GM19240 (cell line): Measurements from ENCODE around the genes FRMD6, GNG2, GNPNAT1 and FERMT2.

DNA sequence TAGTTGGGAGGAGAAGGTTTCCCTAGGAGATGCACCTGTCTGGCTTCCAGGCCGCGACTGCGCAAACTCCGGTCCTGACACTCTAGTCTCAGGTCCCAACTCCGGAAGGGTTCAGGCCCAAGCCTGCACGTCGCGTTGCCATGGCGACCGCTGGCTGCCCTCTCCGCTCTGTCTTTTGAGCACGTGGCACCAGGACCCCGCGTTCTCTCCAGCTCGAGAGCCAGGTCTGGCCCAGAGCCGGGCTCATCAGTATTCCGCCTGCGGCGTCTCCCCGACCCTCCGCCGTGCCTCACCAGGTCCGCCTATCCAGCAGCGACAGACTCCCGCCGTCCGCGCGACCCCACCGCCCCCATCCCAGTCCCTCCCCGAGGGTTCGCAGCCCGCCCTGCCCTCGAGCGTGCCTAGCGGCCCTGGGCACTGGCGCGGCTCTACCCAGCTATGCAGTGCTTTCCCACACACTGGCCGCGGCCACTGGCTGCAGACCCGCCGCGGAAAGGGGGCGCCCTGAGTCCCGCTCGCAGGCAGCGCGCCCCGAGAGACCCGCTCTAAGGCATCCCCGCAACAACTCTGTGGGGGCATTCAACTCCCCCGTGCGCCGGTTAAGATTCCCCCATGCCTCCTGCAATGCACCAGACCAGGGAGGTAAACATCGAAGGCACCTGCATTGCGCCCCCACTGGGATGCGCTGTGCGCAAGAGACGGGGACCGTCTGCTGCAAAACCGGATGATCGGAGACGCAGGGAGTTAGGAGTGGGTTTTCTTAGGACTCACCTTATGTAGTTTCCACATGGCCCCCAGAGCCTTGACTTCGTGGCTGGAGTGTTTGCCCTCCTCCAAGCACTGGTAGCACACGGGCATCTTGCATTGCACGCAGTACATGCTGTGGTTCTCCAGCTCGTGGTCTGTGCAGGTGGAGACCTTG, 1.3 kb downstream of the TRIM9 start:
- RRBS: 95% methylated on average over 4 of the region's 67 CpGs

DNA sequence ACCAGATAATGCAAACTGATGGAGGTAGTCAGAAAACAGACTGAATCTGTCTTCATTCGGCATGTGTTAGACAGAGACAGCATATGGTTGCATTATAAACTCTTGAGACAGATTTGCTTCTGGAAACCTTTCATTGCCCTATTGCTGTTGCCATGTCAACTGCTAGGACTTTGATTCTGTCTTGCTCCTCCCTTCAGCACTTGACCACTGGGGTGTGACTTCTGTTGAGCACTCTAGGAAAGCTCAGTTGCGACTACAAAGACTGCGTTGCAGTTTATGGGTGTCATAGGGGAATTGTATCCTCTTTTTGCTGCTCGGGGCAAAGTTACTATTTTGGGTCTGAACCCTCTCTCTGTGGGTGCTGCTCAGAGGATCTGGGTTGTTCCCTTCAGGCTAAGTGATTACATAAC, 44.2 kb upstream of the TRIM9 start:
- RRBS: no CpG with 5 or more reads among the region's 4 CpGs

DNA sequence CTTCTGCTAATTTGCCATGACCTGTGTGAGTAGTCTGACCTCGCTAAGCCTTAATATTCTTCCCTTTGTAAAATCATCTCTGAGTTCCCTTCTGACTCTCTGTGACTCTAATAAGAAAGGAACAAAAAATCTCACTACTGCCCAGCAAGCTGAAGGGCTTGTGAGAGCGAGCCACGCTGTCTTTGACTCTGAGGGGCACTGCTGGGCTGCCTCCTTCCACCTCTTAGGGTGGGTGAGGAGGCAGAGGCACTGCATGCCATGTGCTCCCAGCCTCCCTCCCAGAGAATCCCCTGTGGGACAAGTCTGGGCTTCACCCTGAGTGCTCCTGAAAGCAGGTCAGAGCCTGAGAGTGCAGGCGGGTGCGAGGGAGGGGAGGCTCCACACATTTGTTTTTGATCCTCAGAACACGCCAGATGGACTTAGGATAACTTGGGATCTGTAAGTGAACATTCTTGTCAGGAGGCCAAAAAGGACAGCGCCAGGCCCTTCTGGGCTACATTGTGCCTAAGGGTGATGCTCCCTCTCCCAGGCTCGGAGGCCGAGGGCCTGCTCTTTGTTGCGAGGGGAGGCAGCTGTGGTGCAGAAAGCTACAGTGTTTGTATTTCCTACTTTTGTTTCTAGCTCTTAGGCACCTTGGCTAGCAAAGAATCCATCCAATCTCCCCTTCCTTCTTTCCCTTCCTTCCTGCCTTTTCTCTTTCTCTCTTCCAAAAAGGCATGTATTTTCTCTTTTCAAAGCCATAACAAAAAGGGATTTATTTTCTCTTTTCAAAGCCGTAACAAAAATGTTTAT, 155.4 kb downstream of the TMX1 start:
- RRBS: no CpG with 5 or more reads among the region's 11 CpGs

GRCh38 chr14:51564817-51565256, 86.9 kb upstream of the FRMD6 start:
- RRBS: no CpG with 5 or more reads among the region's 4 CpGs

GRCh38 chr14:51573235-51573475, 78.6 kb upstream of the FRMD6 start:
- RRBS: no CpG with 5 or more reads among the region's 1 CpG

DNA sequence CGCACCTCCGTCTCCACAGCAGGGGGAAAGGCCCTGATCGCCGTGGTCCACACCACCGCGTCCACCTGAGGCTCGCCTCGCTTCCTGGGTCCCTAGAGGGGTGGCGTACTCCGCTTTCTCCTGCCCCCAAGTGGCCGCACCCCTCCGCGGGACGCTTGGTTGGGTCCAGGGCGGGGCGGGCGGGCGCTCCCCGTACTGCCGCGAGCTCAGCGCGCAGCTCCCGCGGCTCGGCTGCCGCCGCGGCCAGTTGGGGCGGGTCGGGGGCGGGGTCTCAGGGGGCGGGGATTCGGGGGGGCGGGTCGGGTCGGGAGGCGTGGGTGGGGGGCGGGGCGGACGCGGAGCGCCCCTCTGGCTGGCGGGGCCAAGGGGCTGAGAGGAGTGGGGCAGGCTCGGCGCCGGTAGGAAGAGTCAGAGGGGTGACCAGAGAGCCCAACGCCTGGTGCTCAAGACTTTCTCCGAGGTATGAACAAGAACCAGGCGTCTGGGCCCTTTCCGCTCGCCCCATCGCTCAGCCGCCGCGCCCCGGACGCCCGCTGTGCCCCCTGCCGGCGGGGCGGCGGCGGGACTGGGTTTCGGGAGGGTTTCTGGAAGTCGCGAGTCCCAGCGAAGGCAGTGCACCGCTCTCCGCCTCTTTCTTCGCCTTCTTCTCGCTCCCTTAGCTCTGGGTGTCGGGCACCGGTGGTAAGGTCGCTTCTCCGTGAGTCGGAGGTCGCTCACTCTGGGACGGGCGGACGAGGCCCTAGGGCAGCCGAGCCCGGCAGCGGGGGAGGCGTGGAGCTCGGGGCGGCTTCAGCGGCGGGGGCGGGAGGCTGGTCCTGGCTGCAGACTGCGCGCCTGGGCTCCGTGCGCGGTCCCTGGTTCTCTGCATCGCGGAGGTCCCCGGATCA, at the start of gene FRMD6:
FRMD6 (plus strand) TSS at position 374 of the 887 bp plus-strand sequence.
- RRBS: 2% methylated on average over 10 of the region's 98 CpGs

DNA sequence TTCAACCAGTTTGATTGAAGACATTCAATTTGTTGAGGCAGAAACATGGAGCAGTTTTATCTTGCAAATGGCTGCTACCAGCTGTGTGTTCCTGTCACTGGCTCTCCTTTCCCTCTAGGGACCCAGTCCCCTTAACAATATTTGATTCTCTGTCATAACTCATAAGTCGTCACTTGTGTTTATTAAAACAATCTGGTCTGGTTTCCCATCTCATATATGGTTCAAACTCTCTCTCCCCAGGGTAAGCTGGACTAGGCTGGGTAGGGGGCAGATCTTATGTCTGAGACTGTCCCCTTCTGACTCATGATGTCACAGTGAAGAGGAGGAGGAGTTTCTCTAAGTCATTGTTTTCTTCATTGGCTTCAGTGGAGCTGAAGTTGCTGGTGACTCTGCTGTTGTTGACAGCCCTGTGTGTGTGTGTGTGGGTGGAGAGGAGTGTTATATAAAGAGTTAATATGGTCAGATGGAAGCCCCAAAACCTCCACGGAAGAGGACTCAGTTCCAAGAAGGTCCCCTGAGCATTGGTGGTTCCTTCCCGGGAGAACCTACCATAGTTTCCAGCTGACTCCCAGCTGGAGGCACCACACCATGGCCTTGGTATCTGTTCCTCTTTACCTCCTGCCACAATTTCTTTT, 16.2 kb upstream of the GNG2 start:
- RRBS: no CpG with 5 or more reads among the region's 3 CpGs

- RRBS: no CpG with 5 or more reads among the region's 32 CpGs
Observed at GRCh38 chr14:51859964-51861367, at the start of gene GNG2. Gene GNG2 (plus strand): TSS chr14:51860612.

- RRBS: no CpG with 5 or more reads among the region's 14 CpGs
Observed at GRCh38 chr14:52010736-52011420, 21.5 kb downstream of the RTRAF start.

DNA sequence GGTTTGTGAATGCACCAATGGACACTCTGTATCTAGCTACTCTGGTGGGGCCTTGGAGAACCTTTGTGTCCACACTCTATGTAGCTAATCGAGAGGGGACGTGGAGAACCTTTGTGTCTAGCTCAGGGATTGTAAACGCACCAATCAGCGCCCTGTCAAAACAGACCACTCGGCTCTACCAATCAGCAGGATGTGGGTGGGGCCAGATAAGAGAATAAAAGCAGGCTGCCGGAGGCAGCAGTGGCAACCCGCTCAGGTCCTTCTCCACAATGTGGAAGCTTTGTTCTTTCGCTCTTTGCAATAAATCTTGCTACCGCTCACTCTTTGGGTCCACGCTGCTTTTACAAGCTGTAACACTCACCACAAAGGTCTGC, 54.0 kb upstream of the NID2 start:
- RRBS: no CpG with 5 or more reads among the region's 10 CpGs

DNA sequence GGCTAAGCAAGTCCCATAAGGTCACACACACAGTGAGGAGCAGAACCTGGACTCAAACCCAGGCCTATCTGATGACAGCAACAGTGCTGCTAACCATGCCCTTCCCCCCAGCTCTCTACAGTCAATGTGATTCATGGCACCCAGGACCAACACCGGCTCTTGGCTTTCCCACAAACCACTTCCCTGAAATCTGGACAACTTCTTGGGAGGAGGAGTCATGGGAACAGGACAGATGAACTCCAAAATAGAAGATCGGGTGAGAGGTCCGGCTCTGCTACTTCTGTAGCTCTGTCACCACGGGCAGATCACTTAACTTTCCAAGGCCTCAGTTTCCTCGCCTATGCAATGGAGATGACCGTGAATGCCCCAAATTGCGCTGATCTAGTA, 677 bp upstream of the PTGDR start:
- RRBS: no CpG with 5 or more reads among the region's 7 CpGs

GRCh38 chr14:52314520-52315281, 589 bp downstream of the PTGER2 start:
- RRBS: 4% methylated on average over 17 of the region's 63 CpGs

DNA sequence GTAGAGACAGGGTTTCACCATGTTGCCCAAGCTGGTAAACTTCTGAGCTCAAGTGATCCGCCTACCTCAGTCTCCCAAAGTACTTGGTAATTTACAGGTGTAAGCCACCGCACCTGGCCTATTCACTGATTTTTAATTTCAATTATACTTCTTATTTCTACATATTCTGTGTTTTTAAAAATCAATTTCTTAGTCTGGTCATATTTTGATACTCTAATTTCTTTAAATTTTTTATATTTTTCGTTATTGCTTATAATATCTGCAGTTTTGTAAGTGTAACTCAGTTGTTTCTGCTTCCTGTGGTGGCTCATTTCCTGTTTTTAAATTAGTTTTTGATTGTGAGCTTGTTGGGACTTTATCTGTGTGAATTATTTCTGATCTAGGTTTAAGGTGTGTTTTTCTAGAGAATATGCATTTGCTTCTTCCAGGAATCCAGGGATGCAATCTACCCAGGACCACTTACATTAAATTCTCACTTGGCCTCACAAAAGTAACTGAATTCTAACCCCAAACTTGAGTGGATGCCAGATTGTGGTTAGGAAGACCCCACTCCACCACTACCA, 11.7 kb downstream of the STYX start:
- RRBS: no CpG with 5 or more reads among the region's 3 CpGs

DNA sequence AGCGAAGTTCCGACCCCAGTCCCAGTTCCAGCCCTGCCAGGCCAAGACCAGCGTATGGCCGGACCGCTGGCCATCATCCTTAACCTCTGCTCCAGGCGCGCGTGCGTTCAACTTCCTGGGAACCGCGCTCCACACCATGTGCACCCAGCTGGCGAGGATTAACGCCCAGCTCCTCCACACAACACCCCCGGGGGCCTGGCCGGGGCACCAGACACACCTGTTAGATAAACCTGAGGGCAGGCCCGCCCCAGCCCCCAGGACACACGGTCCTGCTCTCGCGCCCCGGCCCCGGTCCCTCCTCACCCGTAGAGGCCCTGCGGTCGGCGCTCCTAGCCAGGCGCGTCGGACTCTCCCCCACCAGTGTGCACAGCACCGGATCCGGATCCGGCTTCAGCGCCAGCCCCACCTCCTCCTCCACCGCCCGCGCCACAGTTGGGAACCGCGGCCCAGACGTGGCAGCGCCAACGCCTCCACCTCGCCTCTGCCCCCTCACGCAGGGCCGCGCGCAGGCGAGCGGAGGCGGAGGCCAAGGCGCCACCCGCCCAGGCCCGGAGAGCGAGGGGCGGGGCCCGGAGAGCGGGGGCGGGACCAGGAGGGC, at the start of gene GNPNAT1:
GNPNAT1 (minus strand) TSS at position 483 of the 598 bp plus-strand sequence.
- RRBS: 3% methylated on average over 12 of the region's 56 CpGs

DNA sequence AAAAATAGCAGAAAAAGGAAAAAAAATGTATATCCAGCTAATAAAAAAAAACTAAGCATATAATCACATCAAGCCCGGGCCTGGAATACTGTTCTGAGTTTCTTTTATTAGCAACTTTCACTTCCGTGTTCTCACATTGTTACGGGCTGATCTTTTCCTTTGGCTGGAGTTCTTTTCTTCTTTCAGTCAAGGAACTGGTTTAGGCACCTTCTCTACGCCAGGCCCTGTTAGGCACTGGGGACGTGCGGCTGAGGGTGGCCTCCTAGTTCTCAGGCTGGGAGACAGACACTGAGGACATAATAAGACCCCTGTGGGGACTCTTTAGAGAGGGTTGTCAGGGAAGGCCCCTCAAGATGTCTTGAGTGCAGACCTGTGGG, 53.2 kb upstream of the GNPNAT1 start:
- RRBS: no CpG with 5 or more reads among the region's 6 CpGs

DNA sequence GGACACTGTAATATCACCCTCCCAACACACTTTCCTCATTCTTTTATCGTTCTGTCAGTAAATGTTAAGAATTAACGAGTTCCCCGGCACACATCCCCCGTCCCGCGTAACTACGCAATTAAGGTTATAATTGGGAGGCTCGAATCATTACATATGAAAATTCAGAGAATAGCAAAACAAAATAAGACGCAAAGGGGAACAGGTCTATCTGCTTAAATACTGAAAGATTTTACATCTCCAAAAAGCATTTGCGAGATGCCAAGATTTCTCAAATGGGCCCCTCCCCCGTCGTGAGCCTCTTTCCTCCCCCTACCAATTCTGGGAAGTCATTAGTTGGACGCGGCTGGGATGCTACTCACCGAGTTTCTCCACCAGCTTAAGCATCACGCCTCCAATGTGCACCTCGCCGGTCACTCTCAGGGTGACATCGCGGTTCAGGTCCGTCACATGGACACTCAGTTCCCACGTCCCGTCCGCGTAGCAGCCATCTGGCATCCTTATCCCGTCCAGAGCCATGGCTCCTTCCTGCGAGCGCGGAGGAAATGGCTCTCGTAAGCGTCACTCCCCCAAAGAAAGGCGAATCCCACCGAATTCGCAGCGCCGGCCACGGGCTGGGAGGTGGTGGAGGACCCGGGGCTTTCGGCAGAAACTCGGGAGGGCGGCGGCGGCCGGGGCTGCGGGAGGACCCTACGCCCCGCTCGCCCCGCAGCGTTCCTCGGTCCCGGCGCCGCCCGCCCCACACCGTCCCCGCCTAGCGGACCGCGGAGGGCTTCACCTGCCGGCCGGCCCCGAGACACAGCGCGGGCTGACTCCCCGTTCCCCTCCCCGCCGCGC, 580 bp downstream of the FERMT2 start:
- RRBS: 2% methylated on average over 28 of the region's 69 CpGs

- RRBS: 6% methylated on average over 29 of the region's 86 CpGs
Observed at GRCh38 chr14:52950887-52951508, at the start of gene FERMT2. Gene FERMT2 (minus strand): TSS chr14:52951050.

- RRBS: no CpG with 5 or more reads among the region's 1 CpG
Observed at GRCh38 chr14:53237425-53237993, 84.4 kb upstream of the DDHD1 start.

DNA sequence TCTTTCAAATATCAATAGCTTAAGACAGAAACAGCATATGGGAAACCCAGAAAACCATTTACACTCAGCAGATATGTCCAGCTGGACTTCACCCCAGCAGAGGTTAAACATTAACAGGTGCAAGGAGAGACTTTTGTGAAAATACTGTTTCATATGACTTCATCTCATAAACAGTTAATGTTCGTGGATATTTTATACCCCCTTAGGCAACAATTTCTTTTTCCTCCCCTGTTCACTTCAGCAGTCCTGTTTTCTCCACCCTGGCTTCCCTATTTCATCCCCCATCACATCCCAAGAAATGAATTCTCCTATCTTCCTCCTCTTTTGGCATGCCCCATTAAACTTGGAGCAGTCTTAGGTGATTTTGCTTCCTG, 68.0 kb downstream of the BMP4 start:
- RRBS: no CpG with 5 or more reads among the region's 1 CpG

DNA sequence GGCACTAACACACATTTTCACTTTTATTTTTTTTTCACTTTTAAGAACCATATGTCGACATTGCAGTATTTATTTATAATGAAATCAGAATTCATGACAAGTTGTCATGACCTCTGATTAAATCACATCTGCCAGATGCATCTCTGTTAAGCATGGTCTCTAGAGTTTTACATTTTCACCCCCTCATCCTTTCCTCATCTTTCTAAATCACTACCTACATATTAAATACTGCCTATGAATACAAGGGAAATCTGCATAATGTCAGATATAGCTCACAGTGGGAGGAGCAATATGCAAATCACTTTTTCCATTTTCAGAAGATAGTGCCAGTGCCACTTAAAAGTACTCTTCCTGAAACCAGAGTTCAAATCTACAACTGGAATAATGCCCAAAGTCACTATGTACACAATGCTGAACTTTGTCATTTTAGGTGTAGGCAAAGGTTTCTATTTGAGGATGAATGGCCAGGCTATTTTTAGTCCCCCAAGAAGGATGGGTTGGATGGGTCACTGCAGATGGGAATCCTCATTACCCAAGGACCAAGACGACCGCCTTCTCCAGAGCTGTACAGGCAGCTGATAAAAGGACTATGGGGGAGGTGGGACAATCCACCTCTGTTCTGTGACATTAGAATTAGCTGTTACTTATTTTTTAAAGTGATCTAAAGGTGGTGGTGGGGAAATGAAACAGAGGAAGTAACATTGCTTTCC, 5.7 kb downstream of the GMFB start:
- RRBS: no CpG with 5 or more reads among the region's 3 CpGs